Paraaortic lymph node (tissue), 1 donor: ENCODE results near the genes OR4M1, PARP2 and RNASE4.

- PRO-cap, result no peak
Measured at GRCh38 chr14:19773185-19773668, at the start of gene OR4M1. Gene OR4M1 (plus strand): TSS chr14:19773504.

DNA sequence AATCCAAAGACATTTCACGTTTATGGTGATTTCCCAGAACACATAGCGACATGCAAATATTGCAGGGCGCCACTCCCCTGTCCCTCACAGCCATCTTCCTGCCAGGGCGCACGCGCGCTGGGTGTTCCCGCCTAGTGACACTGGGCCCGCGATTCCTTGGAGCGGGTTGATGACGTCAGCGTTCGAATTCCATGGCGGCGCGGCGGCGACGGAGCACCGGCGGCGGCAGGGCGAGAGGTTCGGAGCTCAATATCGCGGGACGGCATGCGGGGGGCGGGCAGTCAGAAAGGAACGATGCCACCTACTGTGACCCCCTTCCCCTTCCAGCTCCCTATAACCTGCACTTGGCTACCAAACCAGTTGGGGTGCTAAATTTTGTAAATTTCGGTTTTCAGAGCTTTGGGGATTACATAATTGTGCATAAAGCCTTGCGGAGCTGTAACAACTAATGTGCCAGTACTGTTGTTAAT is at the start of gene PARP2:
Gene PARP2 (plus strand): TSS at position 185 of the 470 bp plus-strand sequence.
- PRO-cap, result bidirectional peak, plus-strand start at position 185 of the sequence, minus-strand start outside the sequence

GRCh38 chr14:20407907-20408640 is 5.2 kb downstream of the TEP1 start:
- PRO-cap, result no peak

GRCh38 chr14:20413724-20414100 is 411 bp upstream of the TEP1 start:
- PRO-cap, result bidirectional peak, plus-strand start at chr14:20413956, minus-strand start at chr14:20413847

GRCh38 chr14:20416155-20416718 is 2.9 kb upstream of the TEP1 start:
- PRO-cap, result no peak

- PRO-cap, result no peak
Measured at GRCh38 chr14:20459764-20460754, 1.2 kb downstream of the PIP4P1 start.

GRCh38 chr14:20503847-20504342 is 34.7 kb downstream of the PNP start:
- PRO-cap, result no peak

GRCh38 chr14:20516873-20517205 is 47.6 kb downstream of the PNP start:
- PRO-cap, result unidirectional peak, minus-strand start at chr14:20517112

GRCh38 chr14:20609223-20610051 is 18.3 kb upstream of the RNASE12 start:
- PRO-cap, result no peak

DNA sequence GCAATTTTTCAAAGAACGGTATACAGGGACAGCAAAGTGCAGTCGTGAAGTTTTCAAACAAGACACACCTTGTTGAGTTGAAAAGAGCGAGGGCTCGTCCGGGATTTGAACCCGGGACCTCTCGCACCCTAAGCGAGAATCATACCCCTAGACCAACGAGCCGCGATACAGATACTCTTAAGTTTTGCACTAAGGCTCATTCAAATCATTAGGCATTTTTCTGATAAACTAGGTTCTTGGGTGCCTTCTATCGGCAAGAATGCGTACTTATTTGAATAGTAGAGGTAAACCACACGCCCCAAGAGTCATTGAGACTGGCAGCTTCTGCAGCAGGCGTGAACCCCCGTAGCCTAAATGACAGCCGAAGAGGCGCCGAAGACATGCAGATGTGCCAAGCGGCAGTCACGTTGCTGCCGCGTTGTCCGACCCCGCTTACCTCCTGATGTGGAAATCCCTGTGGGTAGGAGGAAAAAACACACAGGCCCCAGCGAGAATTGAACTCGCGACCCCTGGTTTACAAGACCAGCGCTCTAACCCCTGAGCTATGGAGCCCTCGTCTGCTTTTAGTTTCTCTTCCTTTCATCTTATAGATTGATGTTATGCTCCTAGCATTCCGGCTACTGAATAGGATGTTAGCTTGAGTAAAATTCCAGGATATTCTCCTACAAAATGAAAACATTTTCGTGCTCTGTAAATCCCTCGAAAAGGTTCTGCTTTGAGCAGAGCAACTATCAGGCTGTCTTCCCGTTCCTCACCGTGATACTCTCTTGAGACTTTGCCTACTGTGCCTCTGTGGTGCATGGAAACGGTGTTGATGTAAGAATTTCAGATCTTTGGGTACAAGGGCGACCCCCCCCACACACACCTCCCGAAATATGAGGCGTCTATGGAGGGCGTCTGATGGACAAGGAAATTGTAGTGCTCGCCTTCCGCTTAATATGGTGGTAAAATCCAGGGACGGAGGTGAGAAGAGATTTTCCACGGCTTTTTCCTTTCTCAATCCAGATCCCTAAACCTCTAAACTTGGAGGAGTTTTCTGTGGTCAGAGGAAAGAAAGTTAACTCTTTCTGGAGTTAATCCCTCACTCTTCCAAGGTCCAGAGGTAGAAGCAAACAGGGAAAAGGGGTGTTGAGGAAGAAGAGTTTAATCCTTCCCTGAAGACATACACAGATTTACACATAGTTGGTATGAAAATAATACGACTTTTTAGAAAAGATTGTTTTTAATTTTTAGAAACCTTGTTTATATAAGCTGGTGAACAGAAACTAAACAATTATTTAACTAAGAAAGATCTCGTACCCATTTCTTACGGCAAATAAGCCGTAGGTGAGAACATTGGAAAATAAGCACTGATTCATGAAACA is 22.6 kb upstream of the RNASE12 start:
- PRO-cap, result unidirectional peak, plus-strand start at position 308 of the sequence; bidirectional peak, plus-strand start at position 381 of the sequence, minus-strand start at position 356 of the sequence

- PRO-cap, result no peak
Measured at GRCh38 chr14:20624614-20625105, 16.8 kb downstream of the OR6S1 start.

DNA sequence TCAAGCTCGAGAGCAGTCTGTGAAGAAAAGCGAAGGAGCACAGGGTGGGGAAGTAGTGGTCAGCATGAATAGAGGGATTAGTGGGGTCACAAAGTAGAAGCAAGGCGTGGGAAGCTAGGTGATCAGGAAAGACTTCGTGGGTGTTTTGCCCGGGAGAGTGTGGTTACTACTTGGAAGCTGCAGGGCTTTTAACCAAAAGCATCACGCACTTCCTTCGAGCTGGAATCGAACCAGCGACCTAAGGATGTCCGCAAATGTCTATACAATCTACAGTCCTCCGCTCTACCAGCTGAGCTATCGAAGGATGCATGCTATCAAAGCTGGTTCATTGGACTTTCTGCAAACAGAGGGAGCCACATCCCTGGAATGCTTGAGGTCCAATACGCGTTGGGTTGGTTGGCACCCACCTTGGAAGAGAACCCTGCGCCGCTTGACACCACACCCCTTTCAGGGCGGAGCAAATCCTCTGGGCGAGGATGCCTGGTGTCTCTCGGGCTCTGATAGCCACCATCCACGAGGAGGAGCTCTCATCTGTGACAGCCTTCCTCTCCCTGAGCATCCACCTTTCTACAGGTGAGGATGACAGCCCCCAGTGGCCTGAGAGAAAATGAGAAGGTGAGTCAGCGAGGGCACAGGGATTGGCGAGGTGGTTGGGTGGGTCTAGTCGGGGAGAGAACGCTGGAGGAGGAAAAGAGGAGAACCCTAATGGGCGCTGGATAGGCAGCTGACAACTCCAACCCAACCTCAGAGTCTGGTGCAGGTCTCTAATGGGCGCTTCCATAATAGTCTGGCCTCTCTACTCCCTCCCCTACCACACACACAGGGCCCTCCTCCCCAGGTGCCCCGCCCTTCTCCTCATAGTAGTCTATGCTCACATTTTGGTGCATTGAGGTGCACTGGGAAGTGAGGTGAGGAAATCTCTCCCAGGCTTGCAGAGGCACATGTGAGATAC is 16.0 kb upstream of the OR6S1 start:
- PRO-cap, result no peak

DNA sequence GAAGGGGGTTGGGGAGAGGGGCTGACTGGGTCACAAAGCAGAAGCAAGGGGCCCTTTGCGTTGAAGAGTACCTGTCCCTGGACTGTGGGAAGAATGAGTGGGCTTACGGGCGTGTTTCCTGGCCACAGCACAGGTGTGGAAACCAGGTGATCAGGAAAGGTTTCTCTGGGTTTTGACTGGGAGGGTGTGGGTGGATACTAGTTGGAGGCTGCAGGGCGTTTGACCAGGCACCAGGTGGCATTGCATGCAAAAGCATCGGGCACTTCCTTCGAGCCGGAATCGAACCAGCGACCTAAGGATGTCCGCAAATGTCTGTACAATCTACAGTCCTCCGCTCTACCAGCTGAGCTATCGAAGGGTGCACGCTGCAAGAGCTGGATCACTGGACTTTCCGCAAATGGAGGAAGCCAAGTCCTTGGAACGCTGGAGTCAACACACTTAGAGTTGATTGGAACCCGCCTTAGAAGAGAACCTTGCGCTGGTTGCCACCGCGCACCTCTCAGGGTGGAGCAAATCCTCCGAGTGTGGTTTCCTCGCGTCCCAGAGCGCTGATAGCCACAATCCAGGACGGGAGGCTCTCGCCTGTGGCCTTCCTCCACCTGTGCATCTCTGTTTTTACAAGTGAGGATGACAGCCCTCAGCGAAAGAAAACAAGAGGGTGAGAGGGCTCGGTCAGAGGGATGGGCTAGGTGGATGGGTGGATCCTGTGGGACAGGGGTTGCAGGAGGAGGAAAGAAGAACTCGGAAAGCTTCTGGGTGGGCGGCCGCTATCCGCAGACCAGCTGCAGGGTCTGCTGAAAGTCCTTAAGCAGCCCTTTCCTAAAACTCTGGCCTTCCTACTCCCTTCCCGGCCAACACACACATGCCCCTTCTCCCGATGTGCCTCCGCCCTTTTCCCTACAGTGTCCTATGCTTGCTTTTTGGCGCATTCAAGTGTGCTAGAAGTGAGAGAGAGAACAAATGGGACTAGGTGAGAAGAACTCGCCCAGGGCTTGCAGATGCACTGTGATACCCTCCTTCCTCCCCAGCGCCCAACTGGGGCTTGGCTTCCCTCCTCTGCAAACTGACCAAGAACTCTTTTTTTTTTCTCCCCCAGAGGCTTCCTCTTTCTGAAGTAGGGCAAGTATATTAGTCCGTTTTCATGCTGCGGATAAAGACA is 21.1 kb upstream of the RNASE4 start:
- PRO-cap, result no peak

DNA sequence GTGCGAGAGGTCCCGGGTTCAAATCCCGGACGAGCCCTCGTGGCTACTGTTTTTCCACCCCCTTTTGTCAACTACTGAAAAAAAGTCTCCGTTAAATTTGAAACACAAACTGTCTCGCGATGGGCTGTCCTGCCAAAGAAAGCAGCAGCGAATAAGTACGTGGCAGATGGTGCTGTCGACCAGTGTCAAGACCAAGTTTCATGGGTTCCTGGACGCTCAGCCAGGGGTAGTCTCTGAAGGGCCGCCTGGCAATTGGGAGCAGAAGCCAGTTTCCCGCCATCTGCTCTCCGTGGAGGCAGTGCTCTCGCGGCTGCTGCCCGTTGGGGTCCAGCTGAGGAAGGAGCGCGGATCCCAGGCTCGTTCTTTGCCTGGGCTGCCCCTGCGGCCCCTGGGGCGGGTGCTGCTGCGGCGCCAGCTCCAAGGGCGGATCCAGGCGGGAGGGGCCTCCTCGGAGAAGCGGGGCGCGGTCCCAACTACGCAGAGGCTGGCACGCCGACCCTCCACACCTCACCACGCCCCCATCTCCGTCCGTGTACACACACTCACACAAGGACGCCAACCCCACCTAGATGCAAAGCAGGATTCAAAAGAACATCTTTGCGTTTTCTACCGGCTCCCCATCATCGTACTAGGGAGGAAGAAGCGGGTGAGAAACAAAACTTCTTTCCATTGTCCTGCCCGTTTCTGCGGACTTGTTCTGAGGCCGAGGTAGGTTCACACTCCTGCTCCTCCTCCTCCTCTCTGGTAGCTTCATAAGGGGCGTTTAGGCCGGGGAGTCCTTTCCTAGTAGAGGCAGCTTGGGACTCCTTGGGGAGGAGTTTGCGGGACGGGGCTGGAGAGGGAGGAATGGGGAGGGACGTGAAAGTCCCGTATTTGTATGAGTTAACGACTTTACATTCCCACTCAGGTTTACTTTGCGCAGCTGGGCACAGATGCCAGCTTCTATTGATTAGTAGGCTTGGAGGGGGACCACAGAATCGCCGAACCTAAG is at the start of gene RNASE4:
Gene RNASE4 (plus strand): TSS at position 510 of the 991 bp plus-strand sequence.
- PRO-cap, result bidirectional peak, plus-strand start at position 623 of the sequence, minus-strand start at position 390 of the sequence

- PRO-cap, result no peak
Measured at GRCh38 chr14:20719589-20720294, 25.9 kb upstream of the EDDM3A start.

DNA sequence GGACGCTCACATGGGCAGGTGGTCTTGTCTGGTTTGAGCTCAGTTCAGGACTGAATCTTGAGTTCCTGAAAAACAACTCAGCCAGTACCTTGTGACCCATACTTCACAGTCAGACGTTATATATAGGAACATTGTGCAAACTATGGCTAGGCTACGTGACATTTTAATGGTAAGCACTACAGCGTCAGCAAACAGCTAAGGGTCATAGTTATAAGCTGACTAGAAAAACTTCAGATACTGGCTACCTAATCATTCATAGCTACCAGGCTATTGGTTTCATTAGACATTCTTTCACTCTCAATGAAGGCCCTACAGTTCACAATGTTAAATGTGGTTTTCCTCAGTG is 14.8 kb upstream of the EDDM3A start:
- PRO-cap, result unidirectional peak, minus-strand start at position 52 of the sequence

DNA sequence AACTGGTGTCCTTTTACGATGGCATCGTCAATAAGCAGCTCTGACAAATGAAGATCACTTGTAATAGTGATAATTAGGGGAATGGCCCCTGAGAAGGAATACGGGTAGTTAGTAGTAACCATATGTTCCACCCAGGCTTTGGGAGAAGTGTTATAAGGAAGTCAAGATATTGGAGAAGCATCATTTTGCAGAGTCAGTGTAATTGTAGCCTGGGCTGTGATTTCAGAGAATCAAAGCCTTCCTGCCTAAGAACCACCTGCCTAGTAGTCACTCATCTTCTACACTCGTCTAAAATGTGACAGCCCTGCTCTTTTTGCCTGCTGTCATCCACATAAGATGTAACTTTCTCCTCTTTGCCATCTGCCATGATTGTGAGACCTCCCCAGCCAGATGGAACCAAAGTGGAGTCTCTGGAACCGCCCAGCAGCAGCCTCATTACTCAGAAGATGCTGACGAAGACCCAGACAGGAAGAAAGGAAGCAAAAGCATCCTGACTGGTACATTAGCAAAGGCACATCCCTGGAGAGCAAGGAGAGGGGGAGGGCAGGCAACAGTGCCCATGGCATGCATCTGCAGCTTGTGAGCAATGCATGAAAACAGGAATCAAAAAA is 12.6 kb upstream of the EDDM3A start:
- PRO-cap, result unidirectional peak, plus-strand start at position 529 of the sequence

DNA sequence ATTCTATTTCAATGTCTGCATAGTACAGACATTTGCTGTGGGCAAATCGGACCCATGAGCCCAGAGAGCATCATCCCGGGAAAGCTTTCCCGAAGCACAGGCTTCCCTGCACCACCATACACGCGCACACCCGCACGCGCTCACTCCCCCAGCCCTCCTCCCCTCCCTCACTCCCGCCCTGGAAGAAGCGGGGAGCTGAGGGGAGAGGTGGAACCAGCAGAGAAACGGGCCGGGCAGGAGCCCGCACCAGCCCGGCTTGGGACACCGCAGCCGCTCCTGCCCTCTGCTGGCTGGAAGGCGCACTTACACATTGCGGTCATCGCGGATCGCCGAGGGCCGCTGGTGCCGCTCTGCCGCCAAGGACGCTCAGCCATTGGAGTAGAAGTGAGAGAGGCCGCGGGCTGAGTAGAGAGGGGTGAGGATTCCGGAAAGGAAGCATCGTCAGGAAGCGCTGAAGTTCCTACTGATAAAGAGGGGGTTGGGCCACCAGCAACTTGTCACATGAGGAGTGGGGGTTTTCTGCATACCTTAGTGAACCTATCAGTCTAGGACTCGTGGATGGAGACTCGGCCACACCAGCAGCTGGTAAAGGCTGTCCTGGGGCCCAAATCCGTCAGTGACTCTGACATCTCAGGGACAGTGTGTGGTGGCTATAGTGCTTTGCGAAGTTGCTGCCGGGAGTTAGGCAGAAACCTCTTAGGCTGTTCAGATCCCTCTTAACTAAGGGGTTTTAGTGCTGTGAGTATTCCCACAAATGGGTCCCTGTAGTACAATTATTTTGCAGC is 16.2 kb downstream of the RNASE2 start:
- PRO-cap, result no peak

DNA sequence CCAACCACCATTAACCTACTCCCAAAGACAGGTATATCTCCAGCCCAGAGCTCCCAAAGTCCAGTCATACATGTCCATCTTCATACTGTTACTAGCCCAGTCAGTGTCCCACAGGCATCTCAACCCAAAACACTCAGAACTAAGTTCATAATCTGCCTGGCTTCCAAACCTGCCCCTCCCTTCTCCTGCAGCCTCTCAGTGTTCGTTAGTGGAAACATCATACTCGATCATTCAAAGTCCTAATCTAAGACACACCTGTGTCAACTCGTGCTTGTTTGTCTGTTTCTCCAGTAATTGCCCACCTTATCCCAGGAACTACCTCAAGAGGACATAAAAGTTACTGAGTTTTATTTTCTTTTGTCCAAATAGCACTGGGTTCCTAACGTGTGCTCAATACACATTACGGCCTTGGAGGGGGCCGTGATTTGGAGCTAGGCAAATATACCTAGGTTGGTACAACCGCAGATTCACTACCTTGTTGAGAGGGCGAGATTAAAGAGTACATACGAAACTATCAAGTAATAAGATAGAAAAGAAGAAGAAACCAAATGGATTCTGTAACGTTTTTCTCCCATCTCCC is 3.0 kb downstream of the RNASE8 start:
- PRO-cap, result no peak

DNA sequence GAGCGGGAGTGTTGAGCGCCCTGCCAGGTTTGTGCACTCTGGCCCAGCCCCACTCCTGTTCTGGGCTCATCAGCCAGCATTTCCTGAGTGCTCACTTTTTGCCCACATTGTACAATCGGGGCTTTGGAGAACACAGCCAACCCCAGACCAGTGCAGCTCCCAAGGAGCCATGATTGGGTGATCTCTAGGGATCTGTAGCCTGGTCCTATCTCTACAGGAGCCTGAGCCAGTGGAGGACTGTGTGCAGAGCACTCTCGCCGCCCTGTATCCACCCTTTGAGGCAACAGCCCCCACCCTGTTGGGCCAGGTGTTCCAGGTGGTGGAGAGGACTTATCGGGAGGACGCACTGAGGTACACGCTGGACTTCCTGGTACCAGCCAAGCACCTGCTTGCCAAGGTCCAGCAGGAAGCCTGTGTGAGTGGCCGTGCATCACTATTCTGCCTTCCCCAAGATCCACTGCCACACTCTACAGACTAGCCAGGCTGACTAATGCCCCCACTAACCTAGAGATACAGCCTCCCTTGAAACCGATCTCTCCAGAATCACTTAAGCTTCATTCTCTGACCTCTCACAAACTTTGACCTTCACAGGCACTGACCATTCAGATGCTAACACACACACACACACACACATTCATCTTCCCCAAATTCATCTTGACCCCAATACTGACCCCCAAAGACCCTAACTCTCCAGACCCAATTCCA is 2.9 kb downstream of the ARHGEF40 start:
- PRO-cap, result no peak